Neural progenitor cell (in vitro differentiated cells): ENCODE data around the gene LMO1.

DNA sequence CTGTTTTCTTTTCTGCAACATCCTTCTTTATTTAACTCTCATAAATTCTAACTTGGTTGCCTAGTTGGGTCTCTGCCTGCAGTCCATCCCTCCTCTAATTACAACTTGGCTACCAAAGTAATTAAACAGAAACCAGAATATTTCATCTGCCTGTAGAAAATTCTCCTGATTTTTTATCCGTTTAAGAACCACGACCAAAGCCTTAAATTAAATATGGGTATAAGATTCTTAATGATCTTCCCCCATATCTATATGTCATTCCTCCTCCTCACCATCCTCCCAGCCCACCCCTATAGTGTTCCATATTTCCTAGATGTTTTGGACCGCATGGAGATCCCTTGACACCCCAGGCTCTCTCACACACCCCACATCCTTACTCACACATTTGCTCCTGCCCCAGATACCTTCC, 32.4 kb upstream of the CAVIN3 start:
- RAMPAGE, long total RNA: no peak

- RAMPAGE, long total RNA: no peak
Observed at GRCh38 chr11:6399212-6399460, 8.9 kb downstream of the SMPD1 start.

DNA sequence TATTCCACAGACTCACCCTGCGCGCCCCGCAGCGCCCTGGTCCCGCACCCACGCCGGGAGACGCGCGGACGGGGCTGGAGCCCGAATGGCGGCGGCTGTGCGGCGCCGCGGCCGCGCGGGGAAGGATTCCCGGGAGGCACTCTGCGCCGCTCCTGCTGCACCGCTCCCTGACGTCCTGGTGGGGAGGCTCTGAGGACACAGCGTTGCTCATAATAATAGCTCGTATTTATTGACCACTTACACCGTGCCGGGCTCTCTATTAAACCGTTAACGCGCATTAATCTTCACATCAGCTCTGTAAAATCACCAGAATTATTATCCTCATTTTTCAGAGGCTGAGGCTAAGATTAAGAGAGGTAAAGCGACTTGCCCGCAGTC, 425 bp upstream of the APBB1 start:
- RAMPAGE, long total RNA: no peak

GRCh38 chr11:6441554-6441896, 738 bp upstream of the HPX start:
- RAMPAGE, long total RNA: no peak

DNA sequence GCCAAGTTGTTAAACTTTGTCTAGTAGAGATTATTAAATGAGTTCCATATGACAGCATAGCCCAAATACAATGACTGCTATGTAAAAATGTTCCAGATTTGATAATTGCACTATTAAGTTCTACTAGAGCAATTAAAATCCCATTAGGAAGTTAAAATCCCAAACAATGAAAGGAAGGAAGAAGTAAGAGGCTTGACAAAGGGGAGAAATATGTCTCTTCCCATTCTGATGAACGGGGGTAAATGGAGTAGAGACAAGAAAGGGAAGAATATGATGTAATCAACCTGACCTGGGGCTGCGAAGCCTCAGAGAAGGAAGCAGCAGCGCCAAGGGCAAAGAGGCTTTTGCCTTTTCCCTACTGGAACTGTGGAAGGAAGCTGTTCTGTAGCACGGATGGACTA, 26.8 kb downstream of the RRP8 start:
- RAMPAGE, long total RNA: no peak

- RAMPAGE, long total RNA: no peak
Observed at GRCh38 chr11:6608785-6609298, 3.2 kb downstream of the TAF10 start.

- RAMPAGE, long total RNA: no peak
Observed at GRCh38 chr11:6637822-6638386, 17.7 kb downstream of the DCHS1 start.

GRCh38 chr11:6680731-6681708, 2.1 kb downstream of the MRPL17 start:
- RAMPAGE, long total RNA: no peak

DNA sequence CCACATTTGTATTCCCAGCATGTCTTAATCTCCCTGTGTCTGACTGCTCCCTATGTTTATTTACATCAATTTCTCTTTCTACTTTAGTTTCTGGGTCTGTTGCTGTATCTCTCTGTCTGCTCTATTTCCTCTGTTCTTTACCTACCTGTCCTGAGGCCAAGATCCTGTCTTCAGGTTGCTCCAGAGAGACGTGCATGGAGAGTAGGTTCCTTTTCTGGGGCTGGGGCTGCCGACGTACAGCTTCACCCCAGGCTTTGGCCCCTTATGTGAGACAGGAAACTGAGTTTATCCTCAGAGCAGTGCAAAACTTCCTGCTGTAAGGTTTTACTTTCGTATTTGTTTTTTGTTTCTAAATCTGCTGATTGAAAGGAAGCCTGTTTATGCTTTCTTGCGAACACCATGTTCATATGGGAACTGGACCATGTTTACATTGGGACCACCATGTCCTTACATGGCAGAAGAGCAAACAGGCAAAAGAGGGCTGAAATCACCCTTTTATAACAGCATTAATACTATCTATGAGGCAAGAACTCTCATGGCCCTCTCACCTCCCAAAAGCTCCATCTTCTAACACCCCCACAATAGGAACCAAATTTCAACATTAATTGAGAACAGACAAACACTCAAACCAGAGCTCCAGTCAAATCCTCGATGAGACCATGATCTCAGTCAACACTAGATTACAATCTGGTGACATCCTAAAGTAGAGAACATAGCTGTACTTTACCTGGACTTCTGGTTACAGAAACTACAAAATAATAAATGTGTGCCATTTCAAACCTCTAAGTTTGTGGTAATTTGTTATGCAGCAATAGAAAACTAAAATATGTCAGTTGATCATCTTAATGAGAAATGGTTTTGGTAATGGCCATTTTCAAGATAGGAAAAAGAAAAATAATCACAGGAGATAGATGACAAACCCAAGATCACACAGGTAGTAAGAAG, 25.3 kb downstream of the OR2AG2 start:
- RAMPAGE, long total RNA: no peak

- RAMPAGE, long total RNA: no peak
Observed at GRCh38 chr11:7525424-7525848, 11.6 kb downstream of the PPFIBP2 start.

GRCh38 chr11:7575681-7576735, 62.2 kb downstream of the PPFIBP2 start:
- RAMPAGE, long total RNA: no peak

DNA sequence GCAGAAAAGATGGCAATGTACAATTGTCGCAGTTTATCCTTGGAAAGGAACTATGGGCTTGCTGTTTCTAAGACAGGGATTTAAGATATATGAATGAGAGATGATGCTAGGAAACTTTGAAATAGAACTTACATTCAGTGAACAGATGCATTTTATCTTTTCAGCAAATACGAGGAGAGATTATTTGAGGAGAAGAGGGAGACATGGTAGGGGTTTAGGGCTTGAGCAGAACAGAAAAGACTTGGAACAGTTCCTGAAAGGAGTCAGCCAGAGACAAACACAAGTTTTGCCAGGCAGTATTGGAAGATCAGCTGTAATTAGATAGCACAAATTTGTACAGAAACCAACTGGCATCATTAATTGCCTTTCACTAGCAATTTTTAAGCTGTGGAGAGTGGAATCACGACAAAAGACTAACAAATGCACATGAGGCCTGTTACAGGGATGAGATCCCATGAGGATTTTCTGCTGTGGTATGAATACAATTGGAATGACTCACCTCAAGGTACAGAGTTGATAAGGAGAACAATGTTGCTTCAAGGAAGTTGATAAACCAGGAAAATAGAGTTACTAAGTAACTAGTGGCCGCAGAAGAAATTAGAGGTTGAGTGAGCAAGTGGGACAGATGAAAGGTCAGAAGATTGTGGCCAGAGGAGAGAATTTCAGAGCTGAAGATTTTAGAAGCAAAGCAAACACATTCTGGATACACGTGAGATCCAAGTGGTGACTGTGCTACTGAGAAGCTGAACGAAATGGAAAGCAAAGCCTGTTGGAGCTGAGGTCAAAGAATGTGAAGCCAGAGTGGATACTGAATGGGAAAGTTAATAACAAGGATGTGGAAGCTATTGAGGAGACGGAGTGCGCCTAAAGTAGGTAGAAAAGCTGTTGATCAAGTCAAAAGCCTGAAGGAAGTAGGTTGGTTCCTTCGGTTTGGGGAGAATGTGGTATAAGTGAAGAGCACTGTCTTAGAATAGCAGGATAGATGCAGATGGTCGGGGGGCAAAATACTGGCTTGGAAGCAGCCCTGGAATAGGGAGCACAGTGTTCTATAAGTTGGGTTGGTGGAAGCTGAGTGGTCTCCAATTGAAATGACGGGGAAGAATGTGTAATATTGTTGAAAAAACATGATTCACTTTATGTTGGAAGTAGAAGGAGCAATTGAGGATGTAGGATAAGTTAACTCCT, 67.8 kb downstream of the CYB5R2 start:
- RAMPAGE, long total RNA: no peak

- RAMPAGE, long total RNA: no peak
Observed at GRCh38 chr11:8056857-8057552, 24.0 kb upstream of the TUB start.

DNA sequence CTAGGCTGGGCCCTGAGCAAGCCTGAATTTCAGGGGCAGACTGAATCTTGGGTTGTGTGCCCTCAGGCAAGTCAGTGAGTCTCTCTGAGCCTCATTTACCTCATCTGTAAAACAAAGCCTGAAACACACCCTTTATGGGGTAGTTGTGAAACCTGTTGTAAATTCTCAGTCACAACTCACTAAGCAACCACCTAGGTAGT, 36.4 kb downstream of the LMO1 start:
- RAMPAGE, long total RNA: no peak

GRCh38 chr11:8263572-8264018, at the start of gene LMO1:
Gene LMO1, minus strand, starts transcription at chr11:8263878.
- RAMPAGE, long total RNA: no peak

GRCh38 chr11:8562219-8562870, 31.7 kb downstream of the STK33 start:
- RAMPAGE, long total RNA: no peak

GRCh38 chr11:8749022-8749556, 61.4 kb downstream of the DENND2B start:
- RAMPAGE, long total RNA: no peak

DNA sequence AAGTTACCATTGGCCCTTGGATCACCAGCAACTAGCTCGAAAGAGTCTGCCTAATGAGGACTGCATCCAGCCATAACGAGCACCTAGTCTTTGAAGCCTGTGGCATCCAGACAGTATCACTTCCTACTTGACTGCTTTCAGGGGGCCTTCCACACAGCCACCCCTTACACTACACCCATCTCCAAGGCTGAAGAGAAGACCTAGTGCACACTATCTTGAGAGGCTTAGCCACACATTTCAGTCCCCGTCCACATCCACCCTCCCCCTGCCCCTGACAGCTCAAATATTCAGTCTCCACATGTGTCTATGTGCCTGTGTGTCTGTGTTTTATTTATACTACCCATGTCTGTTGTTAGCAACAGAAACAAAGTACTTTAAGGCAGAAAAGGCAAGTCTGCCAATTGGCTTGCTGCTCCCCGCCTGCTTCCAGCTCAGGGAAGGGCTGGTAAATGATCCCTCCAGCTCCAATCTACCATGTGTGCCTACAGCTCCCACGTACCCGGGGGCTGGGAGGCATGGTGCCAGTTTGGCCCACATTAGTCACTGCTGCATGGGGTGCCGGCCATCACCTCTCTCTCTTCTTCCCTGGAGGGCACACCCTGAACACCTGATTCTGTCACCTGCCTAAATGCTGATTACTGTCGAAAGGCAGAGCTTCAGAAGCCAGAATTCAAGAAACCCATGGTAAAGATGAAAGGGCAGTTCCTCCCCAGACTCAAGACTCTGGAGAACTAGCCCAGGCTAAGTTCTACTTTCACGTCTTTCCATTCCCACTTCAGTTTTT, 32.1 kb downstream of the DENND2B start:
- RAMPAGE, long total RNA: no peak

GRCh38 chr11:8808225-8808574, 2.3 kb downstream of the DENND2B start:
- RAMPAGE, long total RNA: no peak

GRCh38 chr11:8865276-8865667, 45.7 kb upstream of the AKIP1 start:
- RAMPAGE, long total RNA: no peak